Heart (tissue), 3 donors: ENCODE data around the gene AKT1.

- RAMPAGE, long total RNA, 2 experiments, result no peak in any of the 2 experiments
Observed at GRCh38 chr14:104116744-104117797, 21.3 kb upstream of the KIF26A start.

DNA sequence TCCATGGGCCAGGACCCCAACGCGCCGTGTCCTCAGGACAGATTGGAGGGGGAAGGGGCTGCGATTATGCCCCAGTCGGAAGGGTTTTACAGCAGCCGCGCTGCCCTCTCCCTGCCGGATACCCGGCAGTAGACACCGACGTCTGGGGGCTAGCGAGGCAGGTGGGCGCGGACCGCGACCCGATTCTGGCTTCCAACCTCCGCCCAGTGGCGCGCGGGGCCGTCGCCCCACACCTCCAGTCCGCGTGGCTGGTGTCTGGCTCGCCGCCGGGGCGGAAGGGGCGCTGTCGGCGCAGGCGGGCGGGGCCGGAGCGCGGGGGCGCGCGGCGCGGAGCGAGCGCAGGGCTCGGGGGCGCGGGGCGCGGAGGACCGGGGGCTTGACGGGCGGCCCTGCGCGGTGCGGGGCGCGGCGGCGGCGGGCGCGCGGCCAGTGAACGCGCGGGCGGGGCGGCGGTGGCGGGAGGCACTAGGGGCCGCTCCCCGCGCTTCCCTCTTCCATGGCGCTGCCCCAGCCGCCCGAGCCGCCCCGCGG lies 2.4 kb upstream of the KIF26A start:
- RAMPAGE, long total RNA, 2 experiments, result no peak in any of the 2 experiments

DNA sequence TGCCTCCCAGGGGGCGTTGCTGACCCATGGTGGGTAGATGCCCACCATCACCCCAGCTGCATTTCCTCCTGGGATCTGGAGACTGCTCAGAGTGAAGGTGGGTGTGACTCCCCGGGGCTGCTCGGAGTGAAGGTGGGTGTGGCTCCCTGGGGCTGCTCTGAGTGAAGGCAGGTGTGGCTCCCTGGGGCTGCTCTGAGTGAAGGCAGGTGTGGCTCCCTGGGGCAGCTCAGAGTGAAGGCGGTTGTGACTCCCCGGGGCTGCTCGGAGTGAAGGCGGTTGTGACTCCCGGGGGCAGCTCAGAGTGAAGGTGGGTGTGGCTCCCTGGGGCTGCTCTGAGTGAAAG lies 86.7 kb downstream of the KIF26A start:
- RAMPAGE, long total RNA, 2 experiments, result no peak in any of the 2 experiments

GRCh38 chr14:104225443-104226331 lies 87.3 kb downstream of the KIF26A start:
- RAMPAGE, long total RNA, 2 experiments, result no peak in any of the 2 experiments

DNA sequence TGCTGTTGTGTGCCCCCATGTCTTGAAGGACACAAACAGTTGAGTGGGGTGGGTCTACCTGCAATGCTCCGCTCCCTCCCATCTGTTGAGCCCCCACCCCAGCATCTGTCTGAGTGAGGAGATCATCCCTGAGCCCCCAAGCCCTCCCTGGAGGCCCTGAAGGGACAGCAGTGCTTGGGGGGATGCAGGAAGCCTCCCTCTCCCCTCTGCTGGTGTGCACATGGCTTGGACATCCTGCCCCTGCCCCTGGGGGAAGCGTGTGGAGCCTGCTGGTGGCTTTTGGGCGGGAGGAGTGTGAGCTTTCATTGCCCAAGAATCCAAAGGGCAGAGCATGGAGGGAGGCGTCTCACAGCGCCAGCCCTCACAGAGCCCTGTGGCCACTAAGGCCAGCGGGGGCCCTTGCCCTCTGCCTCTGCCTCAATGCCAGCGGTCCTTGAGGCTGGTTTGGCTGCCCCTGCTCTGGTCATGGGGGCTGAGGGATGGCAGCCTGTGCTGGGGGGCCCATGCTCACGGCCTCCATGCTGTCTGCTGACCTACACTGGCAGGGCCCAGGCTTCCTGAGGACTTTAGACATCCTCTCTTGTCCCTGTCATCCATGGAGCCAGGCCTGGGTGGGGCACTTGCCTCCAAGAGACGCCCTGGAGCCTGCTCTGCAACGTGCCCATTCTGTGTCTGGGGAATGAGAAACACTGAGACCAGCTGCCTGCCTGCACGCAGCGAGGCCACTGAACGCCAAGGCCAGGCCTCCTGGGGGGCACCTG lies 143.3 kb downstream of the KIF26A start:
- RAMPAGE, long total RNA, 2 experiments, result no peak in any of the 2 experiments

GRCh38 chr14:104510626-104511225 lies 68.8 kb upstream of the C14orf180 start:
- RAMPAGE, long total RNA, 2 experiments, result no peak in any of the 2 experiments

DNA sequence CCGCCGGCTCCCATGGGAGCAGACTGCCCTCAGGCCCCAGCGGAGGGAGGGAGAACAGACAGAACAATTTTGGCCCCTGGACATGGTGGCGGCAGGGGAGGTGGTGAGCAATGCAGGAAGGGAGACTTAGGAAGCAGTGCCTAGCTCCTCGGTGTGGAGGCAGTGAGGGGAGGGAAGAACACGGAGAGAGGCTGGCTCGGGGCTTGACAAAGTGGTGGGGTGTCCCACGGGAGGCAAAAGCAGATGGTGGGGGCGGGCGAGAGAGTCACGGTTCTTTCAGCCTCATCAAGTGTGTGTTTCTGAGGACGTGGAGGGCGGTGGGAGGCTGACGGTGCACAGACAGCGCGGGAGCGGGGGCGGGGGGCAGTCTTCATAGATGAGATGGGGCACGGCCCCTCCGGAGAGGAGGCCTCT lies 33.1 kb upstream of the INF2 start:
- RAMPAGE, long total RNA, 2 experiments, result no peak in any of the 2 experiments

- RAMPAGE, long total RNA, 2 experiments, result no peak in any of the 2 experiments
Observed at GRCh38 chr14:104658209-104658960, 31.0 kb upstream of the INF2 start.

DNA sequence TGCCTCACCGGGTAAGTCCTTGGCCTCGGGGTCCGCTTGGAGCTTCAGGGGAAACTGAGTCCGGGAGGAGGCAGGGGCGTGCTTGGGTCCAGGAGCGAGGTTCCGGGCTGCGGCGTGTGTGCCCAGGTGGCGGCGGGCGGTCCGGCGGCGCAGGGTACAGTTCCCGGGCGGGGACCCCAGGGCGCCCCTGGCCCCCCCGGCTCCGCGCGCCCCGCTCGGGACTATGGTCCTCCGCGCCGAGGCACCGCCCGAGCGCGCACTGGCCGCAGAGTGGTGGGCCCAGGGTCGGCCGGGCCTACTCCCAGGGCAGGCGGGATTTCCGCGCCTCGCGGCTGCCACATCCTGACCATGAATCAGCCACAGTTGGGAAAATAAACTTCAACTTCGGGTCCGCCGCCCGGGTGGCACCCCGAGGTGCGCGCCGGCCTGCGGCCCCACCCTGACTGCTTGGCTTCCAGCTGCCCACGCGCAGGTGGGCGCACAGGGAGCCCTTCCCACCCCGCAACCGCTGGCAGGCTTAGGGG lies 373 bp downstream of the INF2 start:
- RAMPAGE, long total RNA, 2 experiments, result no peak in any of the 2 experiments

- RAMPAGE, long total RNA, 2 experiments, result no peak in any of the 2 experiments
Observed at GRCh38 chr14:104705823-104706397, 16.5 kb downstream of the INF2 start.

DNA sequence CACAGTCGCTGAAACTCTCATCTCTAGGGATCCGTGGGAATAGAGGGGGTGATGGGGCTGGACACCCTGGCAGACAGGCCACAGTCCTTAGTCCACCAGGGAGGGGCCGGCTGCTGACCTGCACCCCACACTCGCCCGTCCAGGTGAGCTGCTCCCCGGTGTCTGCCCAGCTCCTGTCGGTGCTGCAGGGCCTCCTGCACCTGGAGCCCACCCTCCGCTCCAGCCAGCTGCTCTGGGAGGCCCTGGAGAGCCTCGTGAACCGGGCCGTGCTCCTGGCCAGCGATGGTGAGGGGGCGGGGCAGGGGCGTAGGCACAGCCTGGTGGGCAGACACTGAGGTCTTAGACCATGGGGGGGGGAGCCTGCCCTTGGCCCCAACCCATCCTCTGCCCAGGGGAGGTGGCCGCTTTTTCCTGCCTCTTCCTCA lies 17.2 kb upstream of the ADSS1 start:
- RAMPAGE, long total RNA, 2 experiments, result no peak in any of the 2 experiments

DNA sequence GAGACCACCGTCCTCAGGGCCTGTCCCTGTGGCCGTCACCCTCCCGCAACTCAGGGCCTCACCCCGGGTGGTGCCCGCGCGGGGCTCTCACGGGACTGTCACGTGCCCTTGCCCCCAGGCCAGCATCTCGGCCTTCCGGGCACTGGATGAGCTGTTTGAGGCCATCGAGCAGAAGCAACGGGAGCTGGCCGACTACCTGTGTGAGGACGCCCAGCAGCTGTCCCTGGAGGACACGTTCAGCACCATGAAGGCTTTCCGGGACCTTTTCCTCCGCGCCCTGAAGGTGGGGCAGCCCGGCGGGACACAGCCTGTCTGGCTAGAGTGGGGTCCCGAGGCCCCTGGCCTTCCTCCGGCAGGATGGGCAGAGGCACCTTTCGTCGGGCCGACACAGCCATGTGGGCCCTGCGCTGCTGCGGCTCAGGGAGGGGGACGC lies 11.3 kb upstream of the ADSS1 start:
- RAMPAGE, long total RNA, 2 experiments, result no peak in any of the 2 experiments

DNA sequence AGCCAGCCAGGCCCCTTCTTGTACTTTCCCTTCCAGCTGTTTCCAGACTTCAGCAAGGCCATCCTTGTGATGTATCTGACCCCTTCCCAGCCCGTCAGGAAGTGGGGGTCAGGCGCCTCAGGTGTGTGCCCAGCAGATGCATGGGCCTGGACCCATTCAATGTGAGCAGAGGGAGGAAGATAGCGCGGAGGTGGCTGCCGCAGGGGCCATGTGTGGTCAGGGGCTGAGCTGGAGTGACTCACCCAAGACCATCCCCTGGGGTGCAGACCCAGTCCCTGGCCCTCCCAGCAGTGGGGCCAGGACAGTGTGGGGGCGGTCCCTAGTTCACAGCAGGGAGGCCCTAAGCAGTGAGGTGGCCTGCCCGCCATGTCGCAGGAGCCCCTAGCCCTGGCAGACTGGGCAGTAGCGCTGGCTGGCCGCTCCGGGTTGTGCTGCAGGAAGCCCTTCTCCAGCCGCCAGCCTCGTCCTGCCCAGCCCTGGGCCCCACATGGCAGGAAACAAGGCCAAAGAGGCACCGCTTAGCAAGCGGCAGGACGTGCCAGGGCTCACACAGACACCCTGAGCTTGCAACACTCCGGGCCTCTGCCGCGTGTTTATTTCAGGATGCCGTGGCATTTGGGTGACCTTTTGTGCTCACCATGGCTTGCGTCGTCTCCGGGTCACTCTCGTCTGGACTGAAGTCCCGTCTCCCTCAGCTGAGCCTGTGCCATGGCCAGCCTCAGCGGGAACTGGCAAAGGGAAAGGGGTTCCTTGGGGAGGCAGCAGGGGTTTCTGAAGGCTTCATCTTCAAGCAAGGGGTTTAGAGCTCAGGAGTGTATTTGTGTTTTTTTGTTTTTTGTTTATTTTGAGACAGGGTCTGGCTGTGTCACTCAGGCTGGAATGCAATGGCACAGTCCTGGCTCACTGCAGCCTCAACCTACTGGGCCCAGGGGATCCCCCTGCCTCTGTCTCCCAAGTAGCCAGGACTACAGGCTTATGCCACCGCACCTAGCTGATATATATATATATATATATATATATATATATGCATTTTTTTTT lies 12.2 kb downstream of the ADSS1 start:
- RAMPAGE, long total RNA, 2 experiments, result no peak in any of the 2 experiments

DNA sequence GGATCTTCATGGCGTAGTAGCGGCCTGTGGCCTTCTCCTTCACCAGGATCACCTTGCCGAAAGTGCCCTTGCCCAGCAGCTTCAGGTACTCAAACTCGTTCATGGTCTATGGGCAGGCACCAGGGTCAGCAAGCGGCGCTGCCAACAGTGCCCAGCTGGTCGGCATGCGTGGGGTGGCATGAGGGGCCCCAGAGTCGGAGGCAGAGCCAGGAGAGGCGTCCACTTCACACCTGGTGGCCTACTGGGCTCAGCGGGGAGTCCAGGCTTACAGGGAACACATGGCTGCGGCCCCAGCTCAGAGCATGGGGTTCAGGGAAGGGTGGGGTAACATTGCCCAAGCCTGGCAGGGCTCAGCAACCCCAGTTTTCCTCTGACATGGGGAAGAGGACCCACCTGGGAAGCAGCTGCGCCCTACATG lies 20.4 kb downstream of the AKT1 start:
- RAMPAGE, long total RNA, 2 experiments, result no peak in any of the 2 experiments

GRCh38 chr14:104793188-104793855 lies 2.2 kb downstream of the AKT1 start:
- RAMPAGE, long total RNA, 2 experiments, result no peak in any of the 2 experiments

DNA sequence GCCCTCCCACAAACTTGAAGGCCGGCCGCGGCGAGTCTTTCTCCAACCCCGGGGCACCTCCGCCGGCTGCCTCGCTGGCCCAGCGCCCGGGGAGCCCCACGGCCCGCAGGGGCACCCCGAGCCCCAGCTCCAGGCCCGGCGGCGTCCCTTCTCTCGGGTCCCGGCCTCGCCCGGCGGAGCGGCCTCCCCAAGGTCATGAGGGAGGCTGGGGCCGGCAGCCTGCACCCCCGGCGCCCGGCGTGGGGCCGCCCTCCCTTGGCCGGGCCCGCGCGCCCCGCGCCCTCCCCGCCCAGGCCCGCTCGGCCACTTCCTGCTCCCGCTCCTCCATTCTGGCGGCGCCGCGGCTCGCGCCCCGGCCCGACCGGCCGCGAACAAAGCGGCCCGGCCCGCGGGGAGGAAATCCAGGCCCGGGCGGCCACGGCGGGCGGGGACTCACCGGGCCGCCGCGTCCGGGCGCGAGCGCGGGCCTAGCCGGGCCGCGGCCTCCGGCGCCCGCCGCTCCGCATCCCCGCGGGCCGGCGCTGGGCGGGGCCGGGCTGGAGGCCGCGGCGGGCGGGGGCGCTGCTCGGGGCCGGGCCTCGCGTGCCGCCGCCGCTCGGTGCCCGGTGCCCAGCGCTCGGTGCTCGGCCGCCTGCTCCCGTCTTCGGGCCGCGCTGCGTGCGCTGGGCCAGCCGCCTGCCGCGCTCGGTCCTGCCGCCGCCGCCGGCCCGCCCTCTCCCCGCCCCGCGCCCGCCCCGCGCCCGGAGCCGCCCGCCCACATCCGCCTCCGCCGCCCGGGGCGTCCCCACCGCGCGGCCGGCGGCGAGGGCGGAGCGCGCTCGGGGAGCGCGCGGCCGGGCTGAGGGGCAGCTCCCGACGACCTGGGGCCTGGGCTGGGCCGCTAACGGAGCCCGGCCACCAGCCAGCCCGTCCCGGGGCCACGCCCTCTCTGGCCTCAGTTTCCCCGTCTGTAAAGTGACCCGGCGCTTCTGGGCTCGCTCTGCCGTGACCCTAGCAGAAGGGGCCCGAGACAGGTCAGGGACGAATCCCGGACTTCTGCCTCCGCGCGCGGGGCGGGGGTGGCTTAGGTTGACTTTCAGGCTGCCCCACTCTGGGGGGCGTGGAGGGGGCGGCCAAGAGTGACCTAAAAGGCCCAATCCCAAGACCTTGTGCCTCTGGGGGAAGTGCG lies at the start of gene AKT1:
Gene AKT1, minus strand, starts transcription at position 701 of the 1,168 bp plus-strand sequence.
- RAMPAGE, long total RNA, 2 experiments, result no peak in any of the 2 experiments

DNA sequence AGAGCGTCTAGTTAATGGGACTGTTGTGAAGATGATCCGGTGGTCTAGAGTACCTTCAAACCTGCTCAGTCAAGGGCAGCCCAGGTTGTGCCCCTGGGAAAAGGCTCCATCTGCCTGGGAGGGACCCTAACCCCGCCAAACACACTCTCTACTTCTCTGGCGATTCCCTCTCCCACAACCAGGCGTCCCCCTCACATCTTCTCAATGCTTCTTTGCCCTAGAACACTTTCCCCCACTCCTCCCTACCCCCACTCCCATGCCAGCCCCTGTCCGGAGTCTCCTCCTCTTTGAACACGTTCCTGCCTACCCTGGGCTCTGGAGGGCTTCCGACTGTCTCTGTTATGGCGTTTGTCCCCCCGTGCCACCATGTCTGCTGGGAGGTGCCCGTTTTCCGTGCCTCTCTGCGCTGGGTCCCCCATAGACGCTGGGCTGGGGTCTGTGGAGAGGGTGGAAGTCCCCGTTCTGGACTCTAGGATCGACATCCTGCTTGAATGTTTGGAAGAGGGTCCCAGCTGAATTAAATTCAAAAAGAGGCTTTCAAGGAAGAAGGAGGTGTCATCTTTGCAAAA lies 1.3 kb upstream of the ZBTB42 start:
- RAMPAGE, long total RNA, 2 experiments, result no peak in any of the 2 experiments

DNA sequence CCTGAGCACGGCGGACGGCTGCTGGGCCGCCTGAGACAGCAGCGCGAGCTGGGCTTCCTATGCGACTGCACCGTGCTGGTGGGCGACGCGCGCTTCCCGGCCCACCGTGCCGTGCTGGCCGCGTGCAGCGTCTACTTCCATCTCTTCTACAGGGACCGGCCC lies 187 bp downstream of the ZBTB42 start:
- RAMPAGE, long total RNA, 2 experiments, result no peak in any of the 2 experiments

- RAMPAGE, long total RNA, 2 experiments, result no peak in any of the 2 experiments
Observed at GRCh38 chr14:104843969-104844493, 21.0 kb upstream of the CEP170B start.

DNA sequence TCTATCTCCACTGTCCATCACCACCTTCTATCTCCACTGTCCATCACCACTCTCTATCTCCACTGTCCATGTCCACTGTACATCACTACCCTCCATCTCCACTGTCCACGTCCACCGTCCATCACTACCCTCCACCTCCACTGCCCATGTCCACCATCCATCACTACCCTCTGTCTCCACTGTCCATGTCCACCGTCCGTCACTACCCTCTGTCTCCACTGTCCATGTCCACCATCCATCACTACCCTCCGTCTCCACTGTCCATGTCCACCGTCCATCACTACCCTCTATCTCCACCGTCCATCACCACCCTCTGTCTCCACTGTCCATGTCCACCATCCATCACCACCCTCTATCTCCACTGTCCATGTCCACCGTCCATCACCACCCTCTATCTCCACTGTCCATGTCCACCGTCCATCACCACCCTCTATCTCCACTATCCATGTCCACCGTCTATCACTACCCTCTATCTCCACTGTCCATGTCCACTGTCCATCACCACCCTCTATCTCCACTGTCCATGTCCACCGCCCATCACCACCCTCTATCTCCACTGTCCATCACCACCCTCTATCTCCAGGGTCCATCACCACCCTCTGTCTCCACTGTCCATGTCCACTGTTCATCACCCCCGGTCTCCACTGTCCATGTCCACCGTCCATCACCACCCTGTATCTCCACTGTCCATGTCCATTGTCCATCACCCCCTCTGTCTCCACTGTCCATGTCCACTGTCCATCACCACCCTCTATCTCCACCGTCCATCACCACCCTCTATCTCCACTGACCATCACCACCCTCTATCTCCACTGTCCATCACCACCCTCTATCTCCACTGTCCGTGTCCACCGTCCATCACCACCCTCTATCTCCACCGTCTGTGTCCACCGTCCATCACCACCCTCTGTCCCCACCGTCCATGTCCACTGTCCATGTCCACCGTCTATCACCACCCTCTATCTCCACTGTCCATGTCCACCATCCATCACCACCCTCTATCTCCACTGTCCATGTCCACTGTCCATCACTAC lies 3.7 kb upstream of the CEP170B start:
- RAMPAGE, long total RNA, 2 experiments, result no peak in any of the 2 experiments